Measurements from ENCODE around the gene NKAIN2.

- RRBS = no CpG with 5 or more reads among the region's 3 CpGs
Observed at GRCh38 chr6:119454666-119455146, 105.1 kb upstream of the MAN1A1 start.

GRCh38 chr6:119490976-119491511 lies 141.5 kb upstream of the MAN1A1 start:
- RRBS = no CpG with 5 or more reads among the region's 5 CpGs

DNA sequence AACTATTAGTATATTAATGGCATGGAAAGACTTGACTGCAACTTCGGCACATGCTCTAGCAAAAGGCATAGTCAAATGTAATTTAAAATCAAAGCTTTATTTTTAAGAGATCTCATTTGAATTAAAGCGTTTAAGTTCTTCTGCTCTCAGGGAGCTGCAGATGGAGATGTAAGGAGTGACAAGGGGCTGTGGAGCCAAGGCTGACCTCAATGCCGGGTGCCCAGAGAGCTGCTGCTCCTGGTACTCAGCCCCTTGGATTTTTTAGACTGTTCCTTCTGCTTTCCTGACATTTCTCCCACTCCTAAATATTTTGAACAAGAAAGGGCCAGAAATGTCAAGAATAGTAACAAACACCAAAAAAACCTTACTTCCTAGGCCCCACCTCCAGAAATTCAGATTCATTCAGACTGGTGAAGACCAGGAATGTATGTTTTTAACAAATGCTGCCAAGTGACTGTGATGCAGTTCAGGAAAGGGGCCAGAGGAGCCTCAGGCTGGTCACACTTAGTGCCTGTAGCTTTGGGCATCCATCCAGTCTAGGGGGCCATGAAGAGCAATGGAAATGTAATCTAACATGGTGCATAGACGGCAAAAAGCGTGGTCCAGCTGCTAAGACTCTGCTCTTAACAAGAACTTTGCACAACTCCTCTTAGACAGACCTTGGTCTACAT lies 7.0 kb downstream of the GJA1 start:
- RRBS = no CpG with 5 or more reads among the region's 5 CpGs

DNA sequence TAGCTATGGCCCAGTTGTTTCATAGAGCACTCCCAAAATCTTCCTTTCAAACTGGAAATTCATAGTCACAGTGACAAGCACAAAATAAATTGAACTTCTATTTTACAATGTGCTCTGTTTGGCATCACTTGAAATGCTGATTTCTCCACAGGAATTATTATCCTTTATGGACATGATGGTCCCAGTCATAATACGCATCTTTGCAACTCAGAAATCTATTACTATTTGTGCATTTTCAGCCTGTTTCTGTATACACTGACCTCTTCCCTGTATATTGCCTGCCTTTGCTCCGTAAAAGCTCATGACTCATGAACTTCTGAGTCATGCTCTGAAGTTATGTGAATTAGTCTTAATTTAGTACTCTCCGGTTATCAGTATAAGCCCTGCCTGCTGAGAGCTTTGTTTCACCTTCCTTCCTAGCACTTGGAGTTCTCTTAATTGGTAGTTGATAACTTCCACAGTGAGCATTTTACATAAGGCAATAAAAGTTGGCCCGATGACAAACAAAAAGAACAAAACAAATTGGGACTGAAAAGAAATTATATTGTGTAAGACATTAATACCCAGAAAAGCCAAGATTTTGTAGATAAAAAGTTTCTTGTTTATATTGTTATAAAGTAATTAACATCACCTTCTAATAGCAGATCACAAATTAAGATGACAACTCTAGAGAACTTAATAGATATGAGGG lies 231.3 kb downstream of the GJA1 start:
- RRBS = no CpG with 5 or more reads among the region's 4 CpGs

DNA sequence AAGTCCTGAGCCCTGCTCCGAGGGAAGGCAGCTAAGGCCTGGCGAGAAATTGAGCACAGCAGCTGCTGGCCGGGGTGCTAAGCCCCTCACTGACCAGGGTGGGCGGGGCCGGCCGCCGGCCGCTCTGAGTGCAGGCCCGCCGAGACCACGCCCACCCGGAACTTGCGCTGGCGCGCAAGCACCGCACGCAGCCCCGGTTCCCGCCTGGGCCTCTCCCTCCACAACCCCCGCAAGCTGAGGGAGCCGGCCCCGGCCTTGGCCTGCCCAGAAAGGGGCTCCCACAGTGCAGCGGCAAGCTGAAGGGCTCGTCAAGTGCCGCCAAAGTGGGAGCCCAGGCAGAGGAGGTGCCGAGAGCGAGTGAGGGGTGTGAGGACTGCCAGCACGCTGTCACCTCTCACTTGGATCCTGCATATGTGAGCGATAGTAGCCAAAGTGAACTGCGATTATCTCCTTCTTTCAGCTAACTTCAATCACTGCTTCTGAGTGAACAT lies 251.2 kb downstream of the GJA1 start:
- RRBS = 88% methylated on average over 2 of the region's 30 CpGs

- RRBS = no CpG with 5 or more reads among the region's 5 CpGs
Observed at GRCh38 chr6:121826225-121826952, 390.9 kb downstream of the GJA1 start.

GRCh38 chr6:122790762-122791465 lies 1.9 kb downstream of the SMPDL3A start:
- RRBS = no CpG with 5 or more reads among the region's 8 CpGs

DNA sequence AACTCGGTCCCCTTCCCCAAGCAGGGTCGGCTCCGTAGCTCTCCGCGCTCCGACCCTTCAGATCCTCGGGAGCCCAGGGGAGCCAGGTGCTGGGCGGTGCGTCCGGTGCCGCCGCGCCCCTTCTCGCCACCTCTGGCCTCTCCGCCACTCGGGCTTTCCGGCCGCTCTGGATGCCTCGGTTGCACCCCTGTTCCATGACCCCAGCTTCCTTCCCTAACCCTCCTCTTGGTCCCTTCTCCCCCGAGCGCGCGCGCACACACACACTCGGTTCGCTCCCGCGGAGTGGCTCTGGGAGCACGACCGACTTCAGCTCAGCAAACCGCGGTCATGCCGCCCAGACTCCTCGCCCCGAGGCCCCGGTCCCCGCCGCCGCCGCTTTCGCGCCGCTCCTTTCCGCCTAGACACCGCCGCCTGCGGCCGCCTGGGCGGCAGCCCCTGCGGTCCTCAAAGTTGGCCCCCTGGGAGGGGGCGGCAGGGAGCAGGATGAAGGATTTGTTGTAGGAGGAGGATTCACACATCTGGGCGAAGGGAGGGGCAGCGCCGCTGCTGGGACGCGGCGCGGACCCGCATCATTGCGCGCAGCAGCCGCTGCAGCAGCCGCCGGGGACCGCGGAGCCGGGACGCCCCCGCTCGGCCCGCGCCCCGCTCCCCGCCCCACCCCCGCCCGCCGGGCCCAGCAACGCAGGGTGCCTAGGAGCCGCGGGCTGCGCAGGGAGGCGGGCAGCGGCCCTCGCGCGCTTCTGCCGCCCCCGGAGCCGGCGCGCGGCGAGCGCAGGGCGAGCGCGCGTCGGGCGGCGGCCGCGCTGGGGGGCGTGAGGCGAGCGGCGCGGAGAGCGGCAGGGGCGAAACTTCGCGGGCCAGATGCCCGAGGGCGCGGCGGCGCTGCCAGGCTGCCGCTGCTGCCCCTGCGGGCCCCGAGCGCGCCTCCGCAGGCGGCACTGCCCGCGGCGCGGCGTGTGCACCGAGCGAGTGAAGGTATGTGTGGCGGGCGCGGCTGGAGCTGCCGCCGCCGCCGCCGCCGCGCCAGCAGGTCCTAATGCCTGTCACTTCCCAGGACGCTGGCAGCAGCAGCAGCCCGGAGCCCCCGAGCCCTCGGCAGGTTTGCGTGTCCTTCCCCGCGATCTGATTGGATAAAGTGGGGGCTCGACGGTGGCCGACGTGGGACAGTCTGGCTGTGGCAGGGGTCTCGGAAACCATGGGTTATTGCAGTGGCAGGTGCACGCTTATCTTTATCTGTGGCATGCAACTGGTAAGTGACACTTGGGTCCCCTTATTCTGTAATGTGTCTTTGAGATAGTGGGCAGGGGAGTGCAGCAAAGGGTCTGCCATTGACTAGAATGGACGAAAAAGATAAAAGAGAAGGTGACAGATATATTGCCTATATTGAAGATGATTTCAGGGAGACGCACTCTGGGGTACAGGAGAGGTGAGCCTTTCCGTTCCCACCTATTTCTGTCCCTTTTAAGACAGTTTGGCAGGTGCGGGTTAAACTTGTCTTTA lies at the start of gene NKAIN2:
Gene NKAIN2 (plus strand): TSS at position 860 of the 1,500 bp plus-strand sequence.
- RRBS = 2% methylated on average over 29 of the region's 158 CpGs

- RRBS = no CpG with 5 or more reads among the region's 6 CpGs
Observed at GRCh38 chr6:125597365-125597940, 152.0 kb upstream of the HEY2 start.

GRCh38 chr6:125750273-125750769 lies 889 bp downstream of the HEY2 start:
- RRBS = no CpG with 5 or more reads among the region's 12 CpGs

GRCh38 chr6:125752713-125753098 lies 3.3 kb downstream of the HEY2 start:
- RRBS = no CpG with 5 or more reads among the region's 2 CpGs

DNA sequence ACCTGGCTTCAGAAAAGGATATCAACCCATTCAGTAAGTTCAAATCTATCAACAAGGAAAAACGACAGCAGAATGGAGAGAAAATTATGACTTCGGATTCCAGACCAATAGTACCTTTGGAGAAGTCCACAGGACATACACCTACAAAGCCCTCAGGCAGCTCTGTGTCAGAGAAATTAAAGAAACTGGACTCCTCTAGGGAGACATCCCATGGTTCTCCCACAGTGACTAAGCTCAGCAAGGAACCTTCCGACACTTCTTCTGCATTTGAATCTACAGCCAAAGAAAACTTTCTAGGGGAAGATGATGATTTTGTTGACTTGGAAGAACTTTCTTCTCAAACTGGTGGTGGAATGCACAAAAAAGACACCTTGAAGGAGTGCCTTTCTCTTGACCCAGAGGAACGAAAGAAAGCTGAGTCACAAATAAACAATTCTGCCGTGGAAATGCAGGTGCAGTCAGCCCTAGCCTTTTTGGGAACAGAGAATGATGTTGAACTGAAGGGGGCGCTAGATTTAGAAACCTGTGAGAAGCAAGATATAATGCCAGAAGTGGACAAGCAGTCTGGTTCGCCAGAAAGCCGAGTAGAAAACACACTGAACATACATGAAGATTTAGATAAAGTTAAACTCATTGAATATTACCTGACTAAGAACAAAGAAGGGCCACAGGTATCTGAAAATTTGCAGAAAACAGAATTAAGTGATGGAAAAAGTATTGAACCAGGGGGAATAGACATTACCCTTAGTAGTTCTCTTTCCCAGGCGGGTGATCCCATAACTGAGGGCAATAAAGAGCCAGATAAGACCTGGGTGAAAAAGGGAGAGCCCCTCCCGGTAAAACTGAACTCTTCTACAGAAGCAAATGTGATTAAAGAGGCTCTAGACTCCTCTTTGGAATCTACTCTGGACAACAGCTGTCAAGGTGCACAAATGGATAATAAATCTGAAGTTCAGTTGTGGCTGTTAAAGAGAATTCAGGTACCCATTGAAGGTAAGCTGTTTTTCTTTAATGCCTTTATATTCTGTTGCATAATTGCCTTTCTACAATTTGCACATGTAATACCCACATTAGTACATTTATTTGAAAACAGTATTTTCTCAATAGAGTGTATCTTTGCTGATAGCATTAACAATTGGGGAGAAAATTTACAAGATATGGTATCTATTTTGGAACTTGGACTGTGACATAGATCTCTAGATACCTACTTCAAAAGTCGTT lies 67.2 kb upstream of the HINT3 start:
- RRBS = no CpG with 5 or more reads among the region's 11 CpGs

DNA sequence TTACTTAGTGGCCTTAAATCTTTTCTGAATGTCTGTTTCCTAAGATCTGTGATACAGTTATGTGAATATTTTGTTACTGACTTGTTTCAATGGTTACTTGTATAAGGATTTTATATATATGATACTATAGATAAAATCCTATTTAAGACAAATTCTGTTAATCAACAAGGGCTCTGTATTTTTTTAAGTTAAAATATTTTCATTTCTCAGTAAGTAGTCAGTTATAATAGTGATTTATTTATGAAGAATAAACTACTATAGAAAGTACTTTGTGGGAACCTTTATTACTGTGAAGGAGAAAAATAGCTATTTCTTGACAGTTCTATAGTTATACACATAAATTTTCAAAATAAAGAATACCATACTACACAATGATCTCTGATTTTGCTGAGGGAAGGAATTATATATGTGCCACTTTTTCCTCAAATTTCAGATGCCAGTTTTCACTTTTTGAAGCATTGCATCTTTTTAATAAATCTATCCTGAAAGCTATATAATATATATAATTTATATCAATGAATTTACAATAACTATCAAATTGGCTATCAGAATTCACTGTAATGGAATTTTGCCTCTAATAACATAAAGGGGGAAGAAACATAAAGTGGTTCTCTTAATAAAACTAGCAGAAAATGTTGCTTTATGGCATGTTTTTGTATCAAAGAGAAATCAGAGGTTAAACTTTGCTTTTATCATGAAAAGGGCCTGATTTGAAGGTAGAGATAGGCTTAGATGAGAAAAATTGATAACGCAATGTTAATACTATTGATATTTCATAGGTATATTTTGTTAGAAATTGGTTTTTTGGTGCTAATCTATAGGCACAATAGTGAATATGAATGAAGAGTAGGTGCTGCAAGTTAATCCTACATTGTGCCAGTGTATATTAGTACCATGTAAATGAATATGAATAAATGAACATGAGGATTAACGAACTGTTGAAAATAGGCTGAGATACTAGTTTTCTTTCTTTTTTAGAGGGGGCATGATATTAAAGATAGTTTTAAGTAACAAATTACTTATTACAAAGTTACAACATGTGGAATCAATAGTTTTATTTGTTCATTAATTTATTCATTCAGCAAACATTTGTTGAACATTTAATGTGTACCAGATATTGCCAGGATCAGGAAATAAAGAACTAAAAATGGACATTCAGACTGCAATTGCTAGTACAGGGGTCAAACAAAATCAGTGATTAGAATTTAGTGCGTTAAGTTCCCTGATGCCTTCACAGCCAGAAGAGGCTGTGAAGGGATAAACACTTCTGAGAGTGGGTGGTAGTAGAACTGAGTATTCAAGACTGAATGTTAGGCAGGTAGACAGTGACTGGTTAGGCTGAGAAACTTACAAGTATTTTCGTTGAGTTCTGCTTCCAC lies 8.1 kb upstream of the TRMT11 start:
- RRBS = no CpG with 5 or more reads among the region's 4 CpGs

DNA sequence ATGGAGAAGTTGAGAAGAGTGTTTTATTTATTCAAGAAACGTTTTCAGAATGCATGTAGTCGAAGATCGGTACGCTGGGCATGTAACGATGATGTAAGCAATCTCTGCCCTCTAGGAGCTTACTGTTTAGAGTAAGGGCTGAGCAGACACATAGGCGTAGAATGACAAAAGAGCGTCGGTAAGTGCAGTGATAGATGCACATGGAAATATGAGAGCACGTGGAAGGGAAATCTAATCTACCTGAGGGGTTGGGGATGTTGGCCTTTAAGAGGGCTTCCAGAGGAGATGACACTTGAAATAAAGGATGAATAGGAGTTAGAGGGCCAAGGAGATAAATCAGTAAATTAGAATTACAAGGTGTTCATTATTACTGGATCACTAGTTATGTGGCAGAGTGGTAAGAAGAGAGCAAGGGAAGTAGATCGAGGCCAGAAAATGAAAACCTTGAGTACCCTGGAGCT lies 712 bp downstream of the TRMT11 start:
- RRBS = no CpG with 5 or more reads among the region's 10 CpGs

DNA sequence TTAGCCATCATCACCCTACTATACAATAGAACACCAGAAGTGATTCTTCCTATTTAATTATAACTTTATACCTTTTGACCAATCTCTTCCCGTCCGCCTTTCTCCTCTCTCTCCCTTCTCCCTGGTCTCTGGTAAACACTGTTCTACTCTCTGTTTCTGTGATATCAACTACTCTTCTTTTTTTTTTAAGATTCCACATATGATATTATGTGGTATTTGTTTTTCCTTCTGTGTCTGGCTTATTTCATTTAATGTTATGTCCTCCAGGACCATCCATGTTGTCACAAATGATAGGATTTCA lies 19.9 kb upstream of the CENPW start:
- RRBS = no CpG with 5 or more reads among the region's 2 CpGs

DNA sequence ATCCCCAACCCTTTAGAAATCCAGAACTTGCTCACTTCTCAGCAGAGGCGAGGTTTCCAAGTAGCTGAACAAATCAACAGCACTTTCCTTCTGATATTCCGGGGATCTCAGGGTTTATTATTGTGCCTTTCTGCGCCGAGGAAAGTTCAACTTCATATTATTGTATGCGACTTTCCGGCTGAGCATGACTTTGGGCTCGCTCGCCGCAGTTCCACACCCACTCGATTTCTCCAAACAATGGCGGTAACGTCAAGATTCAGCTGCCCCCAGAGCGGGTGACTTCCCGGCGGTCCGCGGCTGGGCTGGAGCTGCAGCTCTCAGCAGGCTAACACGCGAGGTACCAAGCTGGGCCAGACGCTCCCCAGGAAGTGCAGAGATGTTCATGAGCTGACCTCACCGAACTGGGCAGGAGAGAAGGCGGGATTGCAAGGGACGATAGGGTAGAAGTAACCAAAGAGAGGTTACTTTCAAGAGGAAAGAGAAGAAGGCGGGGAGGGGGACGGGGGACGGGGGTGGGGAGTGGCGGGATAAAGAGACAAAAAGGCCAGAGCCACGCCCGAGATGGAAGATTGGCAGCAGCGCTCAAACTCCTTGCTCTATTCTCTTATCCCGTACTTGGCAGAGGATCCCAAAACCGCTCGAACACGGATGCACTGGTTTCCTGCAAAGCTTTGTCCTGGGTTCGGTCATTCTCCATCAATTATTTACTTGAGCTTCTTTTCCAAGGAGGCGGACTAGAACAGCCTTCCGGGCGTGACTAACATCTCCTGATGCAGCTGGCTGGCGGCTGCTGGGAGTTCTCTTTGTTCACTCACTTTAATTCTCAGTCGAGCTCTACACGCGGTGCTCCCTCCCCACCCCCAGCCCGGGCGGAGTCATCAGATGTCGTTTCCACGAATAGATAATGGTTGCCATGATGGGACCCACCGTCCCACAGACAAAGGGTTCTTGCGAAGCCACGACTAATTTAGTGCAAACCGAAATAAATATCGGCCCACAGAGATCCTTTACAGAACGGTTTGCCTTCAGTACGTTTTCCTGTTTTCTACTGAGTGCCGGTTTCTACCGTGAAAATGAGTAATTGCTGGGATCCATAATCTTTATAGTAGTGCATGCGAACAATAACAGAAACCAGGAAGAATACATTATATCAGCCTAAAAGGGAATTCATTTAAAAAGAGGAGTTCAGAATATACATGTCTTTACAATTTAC lies 58.0 kb upstream of the C6orf58 start:
- RRBS = 5% methylated on average over 9 of the region's 56 CpGs

DNA sequence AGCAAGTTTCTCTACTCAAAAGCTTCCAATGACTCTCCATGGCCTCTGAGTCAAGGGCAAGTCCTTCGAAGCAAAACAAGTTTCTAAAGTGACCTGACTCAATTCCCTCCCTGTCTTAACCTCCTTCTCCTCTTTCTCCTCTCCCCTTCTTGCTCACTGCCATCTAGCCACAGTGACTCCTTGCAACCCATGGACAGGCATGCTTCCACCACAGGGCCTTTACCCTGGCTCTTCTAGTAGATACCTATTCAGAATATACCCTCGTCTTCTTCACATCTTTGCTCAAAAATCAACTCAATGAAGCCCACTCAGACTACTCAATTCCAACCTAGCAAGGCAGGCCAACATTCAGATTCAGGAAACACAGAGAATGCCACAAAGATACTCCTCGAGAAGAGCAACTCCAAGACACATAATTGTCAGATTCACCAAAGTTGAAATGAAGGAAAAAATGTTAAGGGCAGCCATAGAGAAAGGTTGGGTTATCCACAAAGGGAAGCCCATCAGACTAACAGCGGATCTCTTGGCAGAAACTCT lies 224.3 kb downstream of the PTPRK start:
- RRBS = no CpG with 5 or more reads among the region's 4 CpGs

DNA sequence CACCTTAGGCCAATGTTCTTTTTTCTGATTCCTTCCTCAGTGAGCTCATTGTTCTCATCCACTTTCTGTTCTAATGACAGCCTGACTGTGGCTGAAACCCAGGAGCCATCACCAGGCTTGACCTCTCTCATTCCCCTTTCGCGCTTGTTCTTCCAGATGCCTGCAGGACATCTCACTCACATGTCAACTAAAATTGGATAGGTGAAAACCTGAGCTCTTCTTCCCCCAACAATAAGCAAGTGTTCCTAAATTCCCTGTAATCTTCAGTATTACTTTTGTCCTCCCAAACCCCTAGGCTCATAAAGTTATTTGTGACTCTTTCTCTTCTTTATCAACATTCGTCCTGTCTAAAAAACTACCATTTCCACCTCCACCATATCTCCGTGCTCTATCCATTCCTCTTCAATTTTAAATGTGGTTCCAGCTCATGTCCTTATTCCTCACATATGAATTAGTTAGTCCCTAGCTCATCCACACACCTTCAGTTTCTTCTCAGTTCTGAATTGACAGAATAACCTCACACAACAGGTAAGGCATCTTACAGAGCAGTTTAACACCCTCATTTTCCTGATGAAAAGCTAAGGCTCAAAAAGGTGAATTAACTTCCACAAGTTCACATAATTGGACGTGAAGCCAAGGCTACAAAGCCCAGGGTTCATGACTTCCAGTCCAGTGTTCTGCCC lies 40.2 kb downstream of the PTPRK start:
- RRBS = no CpG with 5 or more reads among the region's 5 CpGs

DNA sequence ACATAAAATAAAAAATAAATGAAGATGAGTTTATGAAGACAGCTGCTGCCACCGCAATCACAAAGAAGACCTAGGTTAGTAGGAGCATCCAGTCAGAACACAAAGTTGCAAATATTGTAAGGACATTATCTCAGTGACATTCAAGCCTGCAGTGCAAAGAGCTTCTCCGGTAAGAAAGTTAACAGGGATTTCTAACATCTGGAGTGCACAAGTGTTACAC lies 15.0 kb downstream of the PTPRK start:
- RRBS = no CpG with 5 or more reads among the region's 2 CpGs